ENCODE results near the genes KCTD3 and RAB3GAP2.

DNA sequence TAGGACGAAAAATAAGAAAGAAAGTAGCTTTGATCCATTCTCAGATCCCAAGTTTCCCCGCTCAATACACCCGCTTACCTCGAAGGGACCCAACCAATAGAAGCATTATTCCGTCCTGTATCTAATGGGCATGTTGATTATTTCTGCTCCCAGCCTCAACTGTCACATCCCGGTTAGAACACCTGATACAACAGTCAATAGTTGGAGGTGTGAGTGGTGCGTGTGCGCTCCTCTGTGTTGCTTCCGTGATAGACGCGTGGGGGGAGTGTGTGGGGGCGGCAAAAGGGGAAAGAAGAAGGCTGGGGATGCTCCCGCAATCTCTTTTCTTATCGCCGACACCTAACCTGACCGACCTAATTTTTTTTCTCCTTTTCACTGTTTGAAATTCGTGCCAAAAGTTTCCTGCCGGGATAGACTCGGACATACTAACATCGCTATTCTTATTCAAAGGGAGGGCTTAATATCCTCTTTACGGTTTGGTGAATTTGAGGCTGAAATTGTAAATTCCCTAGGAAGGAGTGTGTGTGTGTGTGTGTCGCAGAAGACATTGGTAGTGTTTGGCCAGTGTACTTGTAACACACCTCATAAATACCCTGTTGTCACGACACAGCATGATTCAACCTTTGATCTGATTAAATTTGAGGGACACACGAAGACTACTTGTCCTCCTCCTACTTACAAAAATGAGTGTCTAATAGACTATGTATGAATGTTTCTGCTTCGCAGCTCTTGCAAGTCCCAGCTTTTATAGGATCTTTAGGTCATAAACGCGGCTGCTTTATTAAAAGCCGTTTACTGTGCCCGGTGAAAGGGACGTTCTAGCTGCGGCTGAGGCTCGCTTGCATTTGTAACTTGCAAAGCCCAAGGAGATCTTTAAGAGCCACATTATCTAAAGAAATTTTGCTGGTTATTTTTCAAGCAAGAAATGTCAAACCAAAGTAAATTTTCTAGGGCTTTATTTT, 1.5 kb upstream of the PROX1 start:
- PRO-cap, 4 experiments, result peak in 4 of 4 experiments; most common plus-strand start position 200 of the sequence (in 3); most common minus-strand start position 161 of the sequence (in 4)
- RAMPAGE, long total RNA, 2 experiments, result start-site peak on the minus strand in 1 of 2 experiments, centred at position 162 of the sequence, 77 reads per replicate

- PRO-cap, 4 experiments, result no peak in any of the 4 experiments
- RAMPAGE, long total RNA, 2 experiments, result no peak in any of the 2 experiments
Observed at GRCh38 chr1:214004039-214004523, 16.3 kb downstream of the PROX1 start.

- PRO-cap, 4 experiments, result no peak in any of the 4 experiments
- RAMPAGE, long total RNA, 2 experiments, result no peak in any of the 2 experiments
Observed at GRCh38 chr1:214014718-214015203, 27.0 kb downstream of the PROX1 start.

- PRO-cap, 4 experiments, result no peak in any of the 4 experiments
- RAMPAGE, long total RNA, 2 experiments, result no peak in any of the 2 experiments
Observed at GRCh38 chr1:214422358-214422719, 129.1 kb downstream of the PTPN14 start.

- PRO-cap, 4 experiments, result no peak in any of the 4 experiments
- RAMPAGE, long total RNA, 2 experiments, result no peak in any of the 2 experiments
Observed at GRCh38 chr1:214451649-214452198, 99.7 kb downstream of the PTPN14 start.

- PRO-cap, 4 experiments, result no peak in any of the 4 experiments
- RAMPAGE, long total RNA, 2 experiments, result no peak in any of the 2 experiments
Observed at GRCh38 chr1:214546904-214547512, 4.4 kb downstream of the PTPN14 start.

DNA sequence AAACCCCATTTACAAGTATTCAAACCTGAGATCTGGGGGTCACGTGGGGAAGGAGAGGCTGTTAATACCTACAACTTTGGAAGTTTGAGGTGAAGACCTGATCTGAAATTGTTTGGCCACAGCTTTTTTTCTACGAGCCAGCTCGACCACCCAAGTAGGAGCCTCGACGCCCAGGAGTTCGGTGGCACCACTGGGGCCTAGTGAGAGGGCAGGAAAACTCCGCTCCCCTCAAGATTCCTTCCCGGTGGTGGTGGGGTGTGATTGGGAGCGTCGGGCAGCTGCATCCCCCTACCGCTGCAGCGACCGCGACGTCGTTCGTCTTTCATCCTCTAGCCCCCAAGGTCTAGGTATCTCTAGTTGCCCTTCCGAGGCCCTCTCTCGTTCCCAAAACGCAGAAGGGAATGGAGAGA, 903 bp downstream of the PTPN14 start:
- PRO-cap, 4 experiments, result no peak in any of the 4 experiments
- RAMPAGE, long total RNA, 2 experiments, result no peak in any of the 2 experiments

DNA sequence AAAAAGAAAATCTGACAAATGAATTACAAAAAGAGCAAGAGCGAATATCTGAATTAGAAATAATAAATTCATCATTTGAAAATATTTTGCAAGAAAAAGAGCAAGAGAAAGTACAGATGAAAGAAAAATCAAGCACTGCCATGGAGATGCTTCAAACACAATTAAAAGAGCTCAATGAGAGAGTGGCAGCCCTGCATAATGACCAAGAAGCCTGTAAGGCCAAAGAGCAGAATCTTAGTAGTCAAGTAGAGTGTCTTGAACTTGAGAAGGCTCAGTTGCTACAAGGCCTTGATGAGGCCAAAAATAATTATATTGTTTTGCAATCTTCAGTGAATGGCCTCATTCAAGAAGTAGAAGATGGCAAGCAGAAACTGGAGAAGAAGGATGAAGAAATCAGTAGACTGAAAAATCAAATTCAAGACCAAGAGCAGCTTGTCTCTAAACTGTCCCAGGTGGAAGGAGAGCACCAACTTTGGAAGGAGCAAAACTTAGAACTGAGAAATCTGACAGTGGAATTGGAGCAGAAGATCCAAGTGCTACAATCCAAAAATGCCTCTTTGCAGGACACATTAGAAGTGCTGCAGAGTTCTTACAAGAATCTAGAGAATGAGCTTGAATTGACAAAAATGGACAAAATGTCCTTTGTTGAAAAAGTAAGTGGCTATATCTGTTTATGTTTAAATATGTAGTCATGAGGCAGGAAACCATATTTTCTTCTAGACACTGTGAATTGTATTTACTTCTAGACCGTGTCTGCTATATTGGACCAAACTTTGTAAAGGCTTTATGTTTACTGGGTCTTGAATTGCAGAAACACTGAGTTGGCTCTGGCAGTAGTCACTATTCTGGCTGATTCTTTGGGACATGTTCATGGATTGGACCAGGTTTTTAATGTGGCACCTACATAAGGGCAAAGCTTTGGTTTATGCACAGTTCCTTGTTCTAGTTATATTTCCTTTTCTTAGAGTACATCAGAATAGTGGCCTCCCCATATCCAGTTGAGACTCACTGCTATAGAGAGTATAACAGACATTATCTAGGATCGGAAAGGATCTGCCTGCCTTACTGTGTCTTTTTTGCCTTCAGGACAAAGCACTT, 44.1 kb downstream of the CENPF start:
- PRO-cap, 4 experiments, result no peak in any of the 4 experiments
- RAMPAGE, long total RNA, 2 experiments, result start-site peak on the plus strand in 1 of 2 experiments, centred at positions 150 to 541 of the sequence, 5 to 9 reads per replicate

DNA sequence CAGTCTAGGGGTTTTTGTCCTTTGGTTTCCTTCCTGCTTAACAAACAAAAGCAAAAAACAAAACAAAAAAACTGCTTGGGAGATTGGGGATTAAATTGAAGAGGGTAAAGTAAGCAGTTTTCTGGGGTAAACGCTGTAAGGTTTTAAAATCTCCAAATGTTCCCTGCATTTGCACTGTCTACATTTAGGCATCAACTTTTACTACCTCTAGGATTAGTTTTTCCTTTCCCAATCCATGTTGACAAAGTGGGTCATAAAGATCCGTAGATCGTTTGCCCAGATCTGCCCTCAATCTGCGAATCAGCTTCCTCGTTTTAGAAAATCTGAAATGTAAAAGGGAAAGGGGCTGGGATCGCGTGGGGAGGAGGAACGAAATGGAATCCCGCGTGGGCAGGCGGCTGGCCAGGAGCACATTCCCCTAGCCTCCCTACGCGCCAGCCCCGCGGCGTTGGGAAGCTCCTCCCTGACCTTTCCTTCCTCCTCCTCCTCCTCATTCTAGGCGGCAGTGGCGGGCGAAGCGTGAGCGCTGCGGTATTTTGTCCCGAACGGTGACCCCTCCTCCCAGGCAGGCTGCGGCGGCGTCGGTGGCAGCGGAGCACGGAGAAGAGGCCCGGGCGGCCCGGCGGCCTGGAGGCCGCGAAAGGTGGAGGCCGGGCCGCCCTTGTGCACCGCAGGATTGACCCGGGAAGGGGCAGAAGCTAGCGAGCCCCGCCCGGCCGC, at the start of gene KCTD3:
TSS of gene KCTD3 (plus strand) at position 493 of the 720 bp plus-strand sequence.
- PRO-cap, 4 experiments, result peak in 4 of 4 experiments; most common plus-strand start position 564 of the sequence (in 4); most common minus-strand start position 678 of the sequence (in 3)
- RAMPAGE, long total RNA, 2 experiments, result no peak in any of the 2 experiments

- PRO-cap, 4 experiments, result no peak in any of the 4 experiments
- RAMPAGE, long total RNA, 2 experiments, result no peak in any of the 2 experiments
Observed at GRCh38 chr1:215598484-215599567, 31.7 kb downstream of the KCTD3 start.

DNA sequence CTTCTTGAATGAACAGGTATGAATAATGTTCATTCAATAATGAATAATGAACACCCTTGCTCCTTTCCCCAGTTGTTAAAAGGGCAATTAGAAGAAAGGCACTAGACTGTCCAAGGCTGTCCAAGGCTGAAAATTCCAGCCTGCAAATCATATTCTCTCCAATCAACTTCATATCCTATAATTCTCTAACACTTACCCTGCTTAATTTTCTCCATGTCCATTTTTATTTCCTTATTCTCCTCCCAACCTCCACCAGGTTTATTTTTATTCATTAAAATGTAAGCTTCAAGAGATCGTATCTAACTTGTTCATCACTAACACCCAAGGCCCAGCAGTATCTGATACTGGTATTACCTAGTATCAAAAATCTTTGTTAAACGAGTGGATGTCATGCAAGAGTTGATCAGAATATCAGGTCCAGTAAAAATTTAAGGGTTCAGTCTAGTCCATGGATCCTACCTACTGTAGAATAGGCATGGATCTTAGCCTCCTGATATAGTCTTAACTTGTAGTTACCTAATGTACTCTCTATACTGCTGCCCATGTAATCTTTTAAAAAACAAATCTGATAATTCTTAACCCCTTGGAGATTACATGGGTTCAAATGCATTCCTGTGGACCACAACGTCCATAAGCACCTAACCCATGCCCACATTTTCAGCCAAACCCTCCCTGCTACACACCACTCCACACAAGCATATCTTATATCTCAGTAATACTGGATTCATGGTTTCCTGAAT, 29.1 kb downstream of the GPATCH2 start:
- PRO-cap, 4 experiments, result no peak in any of the 4 experiments
- RAMPAGE, long total RNA, 2 experiments, result no peak in any of the 2 experiments

DNA sequence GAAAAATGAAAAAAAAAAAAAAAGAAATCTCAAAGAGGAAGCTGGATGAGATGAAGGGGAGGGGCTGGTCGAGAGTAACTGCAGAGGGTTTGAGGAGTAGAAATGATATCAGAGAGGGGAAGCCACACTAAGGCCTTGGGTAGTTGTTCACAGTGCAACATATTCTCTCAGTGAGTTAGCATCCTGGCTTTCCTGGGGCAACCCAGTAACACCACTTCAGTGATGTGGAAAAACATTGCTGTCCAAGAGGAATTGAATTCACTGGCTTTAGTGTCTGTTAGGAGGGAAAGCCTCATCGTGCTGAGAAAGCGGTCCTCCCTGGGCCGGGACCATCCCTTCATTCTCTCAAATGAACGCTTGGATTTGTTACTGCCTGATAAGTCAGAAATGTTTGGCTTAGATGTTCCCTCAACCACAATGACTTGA, 12.1 kb downstream of the TGFB2 start:
- PRO-cap, 4 experiments, result no peak in any of the 4 experiments
- RAMPAGE, long total RNA, 2 experiments, result no peak in any of the 2 experiments

GRCh38 chr1:218380019-218380993, 35.2 kb downstream of the TGFB2 start:
- PRO-cap, 4 experiments, result peak in 4 of 4 experiments; most common plus-strand start chr1:218380712 (in 4); most common minus-strand start chr1:218380582 (in 1)
- RAMPAGE, long total RNA, 2 experiments, result no peak in any of the 2 experiments

GRCh38 chr1:218463190-218464015, 118.3 kb downstream of the TGFB2 start:
- PRO-cap, 4 experiments, result peak in 1 of 4 experiments; most common plus-strand start chr1:218463773 (in 1)
- RAMPAGE, long total RNA, 2 experiments, result no peak in any of the 2 experiments

- PRO-cap, 4 experiments, result no peak in any of the 4 experiments
- RAMPAGE, long total RNA, 2 experiments, result no peak in any of the 2 experiments
Observed at GRCh38 chr1:219173256-219173584, 458 bp upstream of the LYPLAL1 start.

- PRO-cap, 4 experiments, result no peak in any of the 4 experiments
- RAMPAGE, long total RNA, 2 experiments, result no peak in any of the 2 experiments
Observed at GRCh38 chr1:219660633-219661467, 47.9 kb upstream of the ZC3H11B start.

DNA sequence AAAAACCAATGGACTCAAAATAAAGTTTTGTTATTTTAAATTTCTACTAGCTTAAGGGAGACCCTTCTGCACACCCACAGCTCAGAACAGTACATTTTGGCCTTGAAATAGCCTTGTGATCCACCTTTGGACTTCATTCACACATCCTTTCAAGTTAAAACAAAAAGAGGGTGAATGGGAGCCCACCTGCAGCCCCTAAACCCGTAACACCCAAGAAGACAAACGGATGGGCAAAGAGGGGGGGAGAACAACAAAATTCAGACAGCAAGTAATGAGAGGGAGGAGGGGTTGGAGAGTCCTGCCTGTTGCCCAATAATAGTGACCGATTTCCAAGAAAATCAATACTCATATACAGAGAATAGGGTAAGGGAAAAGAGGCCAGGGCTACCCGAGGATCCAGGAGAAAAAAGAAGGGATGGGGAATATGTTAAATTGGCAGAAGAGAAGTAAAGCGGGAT, 1.2 kb downstream of the SLC30A10 start:
- PRO-cap, 4 experiments, result peak in 3 of 4 experiments; most common plus-strand start position 354 of the sequence (in 3); most common minus-strand start position 320 of the sequence (in 2)
- RAMPAGE, long total RNA, 2 experiments, result no peak in any of the 2 experiments

DNA sequence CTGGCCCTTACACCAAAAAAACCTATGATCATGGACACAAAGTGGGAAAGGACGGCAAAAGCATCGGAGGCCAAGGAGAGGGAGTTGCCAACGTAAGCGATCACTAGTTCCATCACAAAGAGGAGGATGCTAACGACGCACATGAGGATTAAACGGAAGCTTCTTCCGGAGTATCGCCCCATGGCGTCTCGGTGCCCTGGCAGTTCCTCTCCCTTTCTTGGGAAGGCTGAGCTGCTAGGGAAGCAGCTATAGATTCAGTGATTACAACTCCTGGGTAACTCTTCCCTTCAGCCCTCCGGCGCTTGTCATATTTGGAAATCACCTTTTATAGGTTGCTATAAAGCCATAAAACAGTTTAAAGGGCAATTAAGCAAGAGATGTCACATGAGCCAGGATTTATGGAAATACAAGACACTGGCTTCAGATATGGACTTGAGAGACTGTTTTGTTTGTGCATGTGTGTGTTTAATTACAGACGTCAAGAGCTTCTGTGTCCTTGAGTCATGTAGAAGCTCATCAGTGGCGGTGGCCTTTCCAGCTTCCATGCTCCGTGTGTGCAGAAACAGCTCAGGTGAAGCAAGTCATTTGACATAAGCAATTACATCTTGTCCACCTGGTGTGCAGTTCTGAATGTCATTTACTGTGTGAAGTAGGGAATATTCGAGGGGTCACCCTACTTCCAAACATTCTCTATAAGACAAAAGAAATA, 30.6 kb upstream of the SLC30A10 start:
- PRO-cap, 4 experiments, result no peak in any of the 4 experiments
- RAMPAGE, long total RNA, 2 experiments, result no peak in any of the 2 experiments

DNA sequence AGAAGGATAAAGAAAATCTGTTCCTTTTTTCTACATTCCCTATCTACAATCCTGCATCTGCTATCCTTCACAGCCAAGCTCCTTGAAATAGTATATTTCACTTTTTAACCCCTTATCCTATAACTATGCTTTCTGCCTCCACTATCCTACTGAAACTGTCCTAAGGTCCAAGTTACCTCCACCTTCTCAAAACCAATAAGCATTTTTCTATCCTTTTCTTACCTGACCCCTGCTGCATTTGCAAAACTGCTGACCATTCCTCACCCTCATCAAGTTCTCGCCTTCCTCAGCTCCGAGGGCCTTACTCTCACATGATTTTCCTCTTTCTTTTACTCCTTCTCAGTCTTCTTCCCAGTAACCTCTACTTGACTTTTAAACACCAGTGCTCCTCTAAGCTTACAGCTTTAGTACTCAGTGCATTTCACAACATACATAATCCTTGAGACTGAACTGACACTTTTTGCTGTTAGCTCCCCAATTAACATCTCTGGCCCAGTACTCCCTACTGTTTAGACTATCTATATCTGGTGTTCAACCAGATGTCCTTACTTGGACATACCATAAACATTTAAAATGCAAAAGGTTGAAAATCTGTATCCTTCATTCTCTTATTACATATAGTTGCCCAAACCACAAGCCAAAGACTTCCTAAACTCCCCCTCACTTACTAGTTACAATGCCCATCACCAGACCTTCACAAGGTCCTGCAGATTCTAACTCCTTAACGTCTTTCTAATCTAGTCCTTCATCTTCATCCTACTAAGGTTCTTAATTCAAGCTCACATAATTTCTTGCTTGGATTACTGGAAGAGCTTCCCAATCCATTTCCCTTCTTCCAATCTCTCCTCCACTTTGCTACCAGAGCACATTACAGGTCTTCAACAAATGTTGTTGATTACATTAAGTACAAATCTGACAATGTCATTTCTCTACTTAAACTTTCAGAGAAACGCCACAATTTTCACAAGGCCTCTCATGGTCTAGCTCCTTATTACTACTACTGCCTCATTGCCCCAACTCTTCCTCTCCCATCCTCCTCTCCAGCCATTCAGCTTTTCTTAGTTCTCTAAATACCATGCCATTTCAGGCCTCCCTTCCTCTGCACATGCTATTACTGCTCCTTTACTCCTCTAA, 2.0 kb downstream of the RAB3GAP2 start:
- PRO-cap, 4 experiments, result no peak in any of the 4 experiments
- RAMPAGE, long total RNA, 2 experiments, result no peak in any of the 2 experiments

- PRO-cap, 4 experiments, result peak in 4 of 4 experiments; most common plus-strand start chr1:220272621 (in 4); most common minus-strand start chr1:220272424 (in 4)
- RAMPAGE, long total RNA, 2 experiments, result start-site peak on the minus strand in 2 of 2 experiments, at chr1:220272358-220272472 at its widest, 233 to 278 reads per replicate
Observed at GRCh38 chr1:220271623-220272735, at the start of gene RAB3GAP2. Gene RAB3GAP2, minus strand, starts transcription at chr1:220272453.

All from right lobe of liver (tissue), 4 donors.